Umbilical cord (tissue), 2 donors: ENCODE data around the gene AFG3L2.

DNA sequence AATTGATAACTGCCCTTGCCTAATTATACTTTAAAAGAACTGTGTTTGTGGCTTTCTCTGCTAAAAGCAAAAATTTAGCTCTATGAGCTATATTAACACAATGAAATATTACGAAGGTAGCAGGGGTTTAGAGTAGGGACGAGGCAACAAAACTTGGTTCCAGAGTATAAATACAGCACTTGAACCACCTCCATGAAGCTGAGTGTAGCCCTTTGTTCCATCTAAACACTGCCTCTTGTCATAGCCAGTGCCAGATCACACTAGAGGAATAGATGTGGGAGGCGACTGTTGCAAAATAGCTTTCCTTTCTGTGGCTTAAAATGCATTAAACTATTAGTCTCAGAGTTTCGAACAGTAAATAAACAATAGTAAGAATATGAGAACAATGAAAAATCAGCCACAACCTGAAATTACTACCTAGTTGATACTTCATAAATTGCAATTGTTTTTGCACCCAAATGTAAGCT lies 29.8 kb downstream of the PIEZO2 start:
- RAMPAGE, long total RNA: no peak

- RAMPAGE, long total RNA: no peak
Measured at GRCh38 chr18:11674025-11674280, 15.1 kb upstream of the GNAL start.

DNA sequence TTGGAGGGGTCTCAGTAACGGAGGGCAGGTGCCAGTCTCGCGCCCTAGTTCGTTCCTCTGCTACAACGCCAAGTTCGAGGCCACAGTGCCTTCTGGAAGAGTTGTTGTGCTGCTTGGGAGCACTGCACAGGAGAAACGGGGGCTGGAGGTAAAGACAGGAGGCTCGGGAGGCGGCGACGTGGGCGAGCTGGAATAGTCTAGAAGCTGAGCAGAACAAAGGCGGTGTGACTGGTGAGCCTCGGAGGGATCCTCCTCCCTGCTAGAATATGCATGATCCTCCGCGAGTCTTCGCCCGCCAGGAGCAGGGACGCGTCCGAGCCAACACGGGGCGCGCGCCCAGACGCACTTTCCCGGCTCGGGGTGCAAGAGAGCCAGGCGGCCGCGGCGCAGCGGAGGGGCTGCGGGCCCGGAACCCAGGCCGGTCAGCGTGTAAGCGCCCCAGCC lies 62.2 kb downstream of the GNAL start:
- RAMPAGE, long total RNA: no peak

DNA sequence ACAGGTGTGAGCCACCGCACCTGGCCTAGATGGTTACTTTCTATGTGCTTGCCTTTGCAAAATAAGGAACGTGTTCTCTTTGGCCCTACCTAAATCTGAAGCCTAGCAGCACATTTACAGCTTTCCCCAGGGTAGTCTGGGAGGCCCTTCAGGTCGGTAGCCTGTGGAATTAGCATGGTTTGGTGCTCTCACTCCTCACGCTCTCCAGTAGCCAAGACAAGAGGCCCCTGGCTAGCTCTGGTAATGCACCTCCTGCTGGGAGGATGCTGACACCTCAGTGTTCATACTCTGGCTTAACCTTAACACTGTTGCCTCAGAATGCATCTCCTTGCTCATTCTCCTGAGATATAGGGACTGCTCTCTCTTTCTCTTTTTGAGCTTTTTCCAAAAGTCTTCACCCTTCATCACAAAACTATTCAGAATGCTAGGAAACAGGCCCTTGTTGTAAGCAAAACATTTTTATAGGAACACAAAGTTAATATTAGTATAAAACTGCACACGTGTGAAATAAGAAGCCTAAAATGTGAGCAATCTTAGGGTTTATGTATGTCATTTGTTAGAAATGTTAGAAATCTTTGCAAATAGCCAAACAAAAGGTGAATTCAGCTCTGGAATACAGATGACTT lies 17.3 kb upstream of the IMPA2 start:
- RAMPAGE, long total RNA: no peak

- RAMPAGE, long total RNA: no peak
Measured at GRCh38 chr18:11983045-11983332, 1.7 kb downstream of the IMPA2 start.

DNA sequence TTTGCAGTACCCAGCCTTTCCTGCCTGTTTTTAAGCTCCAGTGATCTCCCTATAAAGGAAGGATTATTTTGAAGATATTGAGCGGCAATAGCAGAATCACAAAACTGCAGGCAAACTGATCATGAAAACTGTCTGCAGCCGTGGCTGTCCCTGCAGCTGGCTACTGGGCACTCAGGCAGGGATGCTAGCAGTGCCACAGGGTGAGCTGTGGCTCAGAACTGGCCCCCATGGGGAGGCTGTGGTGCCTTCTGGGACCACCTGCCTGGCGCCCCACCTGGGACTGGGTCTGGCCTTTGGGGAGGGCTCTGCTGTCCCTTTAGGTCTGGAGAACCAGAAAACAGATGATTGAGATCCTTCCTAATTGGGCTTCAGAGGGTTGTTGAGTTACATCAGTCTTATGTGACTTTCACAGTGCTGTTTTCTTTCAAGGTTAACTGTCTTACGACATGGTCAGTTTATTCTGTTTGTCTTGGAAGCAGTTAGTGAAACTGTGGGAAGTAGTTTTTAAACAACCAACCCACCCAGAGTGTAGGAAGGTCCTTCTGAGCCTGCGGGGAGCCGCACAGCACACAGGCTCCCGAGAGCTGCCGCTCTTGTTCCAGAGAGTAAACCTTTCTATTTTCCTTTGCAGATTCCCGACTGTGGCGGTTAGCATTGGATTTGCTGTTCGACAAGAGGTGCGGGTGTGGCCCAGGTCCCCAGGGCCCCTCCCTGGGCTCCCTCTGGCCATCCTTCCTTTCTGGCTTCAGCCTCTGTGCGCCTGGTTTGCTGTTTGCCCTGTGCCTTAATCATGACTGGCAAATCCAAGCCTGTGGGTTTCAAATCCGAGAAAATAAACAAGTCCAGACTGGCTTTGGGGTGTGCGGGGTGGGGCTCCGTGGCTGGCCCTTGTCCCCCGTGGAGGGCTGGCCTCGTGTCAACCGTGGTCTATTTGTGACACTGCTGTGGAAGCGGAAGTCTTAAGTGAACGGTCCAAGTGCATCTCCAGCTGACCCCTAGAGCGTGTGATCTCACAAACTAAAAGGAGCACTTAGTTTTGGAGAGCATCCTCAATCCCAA lies 30.6 kb downstream of the IMPA2 start:
- RAMPAGE, long total RNA: no peak

- RAMPAGE, long total RNA: no peak
Measured at GRCh38 chr18:12152077-12152324, 58.4 kb downstream of the ANKRD62 start.

- RAMPAGE, long total RNA: no peak
Measured at GRCh38 chr18:12315379-12316555, 7.7 kb downstream of the TUBB6 start.

- RAMPAGE, long total RNA: no peak
Measured at GRCh38 chr18:12376501-12377367, at the start of gene AFG3L2. Gene AFG3L2, minus strand, starts transcription at chr18:12377227.

DNA sequence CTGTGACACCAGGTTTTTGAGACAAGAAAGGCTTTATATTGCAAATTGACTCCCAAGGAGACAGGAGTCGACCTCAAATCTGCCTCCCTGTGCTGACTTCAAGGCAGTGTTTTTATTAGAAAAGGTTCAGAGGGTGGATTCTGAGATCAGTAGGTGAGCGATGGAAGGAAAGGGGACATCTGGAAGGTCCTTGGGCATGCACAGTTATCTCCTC lies 10.4 kb downstream of the PSMG2 start:
- RAMPAGE, long total RNA: no peak

DNA sequence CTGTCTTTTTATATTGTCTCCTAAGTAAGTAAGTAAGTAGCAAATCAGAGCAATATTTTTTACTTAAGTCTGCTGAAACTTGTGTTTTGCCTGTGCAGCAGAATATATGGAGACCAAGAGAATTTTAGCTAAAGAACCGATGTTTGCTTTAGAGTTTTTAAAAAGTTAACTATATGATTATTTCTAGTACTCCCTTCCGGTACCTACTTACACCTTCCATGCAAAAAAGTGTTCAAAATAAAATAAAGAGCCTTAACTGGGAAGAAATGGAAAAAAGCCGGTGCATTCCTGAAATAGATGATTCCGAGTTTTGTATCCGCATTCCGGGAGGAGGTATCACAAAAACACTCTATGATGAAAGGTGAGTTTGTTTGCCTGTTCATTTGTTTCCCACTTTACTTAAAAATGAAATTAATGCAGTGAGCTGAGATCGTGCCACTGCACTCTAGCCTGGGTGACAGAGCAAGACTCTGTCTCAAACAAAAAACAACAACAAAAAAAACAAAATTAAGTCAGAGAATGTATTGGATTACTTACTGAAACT lies 17.6 kb downstream of the PSMG2 start:
- RAMPAGE, long total RNA: no peak

GRCh38 chr18:12990598-12991201 lies 462 bp upstream of the CEP192 start:
- RAMPAGE, long total RNA: no peak

GRCh38 chr18:12992559-12993214 lies 1.5 kb downstream of the CEP192 start:
- RAMPAGE, long total RNA: no peak

DNA sequence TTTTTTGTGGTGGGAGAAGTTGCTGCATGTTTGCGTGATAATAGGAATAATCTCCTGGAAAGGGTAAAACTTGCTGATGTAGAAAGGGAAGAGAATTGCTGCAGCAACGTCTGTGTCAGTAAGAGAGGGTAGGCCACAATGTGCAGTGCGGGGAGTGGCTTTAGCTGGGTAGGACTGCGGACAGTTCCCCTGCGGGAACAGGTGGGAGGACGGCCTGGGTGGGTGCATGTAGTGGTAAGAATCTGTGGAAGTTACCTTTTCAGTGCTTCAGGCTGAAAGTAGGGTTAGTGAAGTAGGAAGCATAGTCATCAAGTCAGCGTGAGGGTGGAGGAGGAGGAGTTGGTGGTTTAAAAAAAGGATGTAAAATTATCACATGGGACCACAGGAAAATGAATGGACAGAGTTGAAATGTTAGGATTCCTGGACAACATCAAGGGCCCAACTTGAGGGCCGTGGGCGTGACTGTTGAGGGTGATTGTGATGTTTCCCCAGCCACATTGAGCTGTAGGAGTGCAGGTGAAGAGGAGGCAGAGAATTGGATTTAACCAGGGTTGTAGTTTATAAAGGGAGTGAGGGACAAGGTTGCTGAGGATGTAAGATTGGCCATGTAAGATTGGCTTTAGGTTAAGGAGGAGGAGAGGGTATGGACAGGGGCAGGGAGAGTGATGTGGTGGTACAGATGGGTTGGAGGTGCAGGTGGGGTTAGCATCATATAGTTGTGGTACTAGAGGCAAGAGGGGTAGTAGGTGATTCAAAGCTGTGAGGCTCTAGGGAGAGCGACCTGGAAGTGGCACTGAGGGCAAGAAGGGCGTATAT lies 13.4 kb downstream of the CEP192 start:
- RAMPAGE, long total RNA: no peak

- RAMPAGE, long total RNA: no peak
Measured at GRCh38 chr18:13338208-13338859, 119.8 kb downstream of the LDLRAD4 start.

DNA sequence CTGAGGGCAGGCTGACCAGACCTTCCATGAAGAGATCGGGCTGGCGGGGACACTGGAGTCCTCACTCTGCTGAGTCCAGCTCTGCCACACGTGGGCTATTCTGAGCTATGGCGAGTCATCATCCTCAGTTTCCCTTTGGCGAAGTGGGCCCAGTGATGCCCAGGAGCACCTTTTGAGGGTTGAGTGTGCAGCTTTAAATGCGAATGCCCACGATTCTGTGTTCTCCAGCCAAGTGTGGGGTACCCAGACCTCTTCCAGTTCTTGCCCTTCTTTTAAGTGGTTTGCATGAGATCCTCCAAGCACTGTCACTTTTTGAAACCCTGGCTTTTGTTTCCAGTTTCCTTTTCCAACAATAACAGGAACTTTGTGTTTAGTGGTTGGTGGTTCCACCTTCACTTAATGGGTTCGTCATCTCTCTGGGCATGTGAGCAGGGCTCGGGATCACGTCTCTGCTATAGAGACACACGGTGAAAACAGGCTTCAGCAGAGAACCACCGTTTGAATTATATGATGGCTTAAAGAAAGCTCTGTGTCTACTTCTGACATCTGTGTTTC lies 197.6 kb downstream of the LDLRAD4 start:
- RAMPAGE, long total RNA: no peak

- RAMPAGE, long total RNA: no peak
Measured at GRCh38 chr18:13425578-13426145, 207.1 kb downstream of the LDLRAD4 start.

DNA sequence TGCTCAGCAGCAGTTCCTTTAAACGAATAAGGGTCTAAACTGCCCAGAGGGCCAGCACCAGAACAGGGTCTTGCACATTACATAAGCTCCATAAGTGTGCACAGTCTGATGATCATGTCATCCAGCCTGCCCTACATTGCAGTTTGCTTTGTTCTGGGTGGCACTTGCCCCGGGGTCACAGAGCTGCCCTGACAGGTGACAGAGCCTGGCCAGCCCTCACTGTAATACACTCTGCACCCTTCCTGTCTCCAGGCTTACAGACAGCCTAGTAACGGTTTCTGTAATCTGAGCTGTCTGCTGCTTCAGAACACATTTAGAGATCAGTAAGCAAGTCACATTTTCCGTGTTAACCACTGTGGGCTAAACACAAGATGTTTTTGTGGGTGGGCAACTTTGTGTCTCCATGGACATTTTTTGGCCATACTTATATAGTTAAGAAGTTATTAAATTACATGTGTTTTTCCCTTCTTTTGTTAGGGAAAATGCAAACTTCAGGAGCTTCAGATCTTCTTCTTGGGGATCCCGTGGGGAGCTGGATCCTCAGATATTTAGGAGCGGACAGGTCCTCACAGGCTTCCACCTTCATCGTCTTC lies 213.2 kb downstream of the FAM210A start:
- RAMPAGE, long total RNA: no peak

DNA sequence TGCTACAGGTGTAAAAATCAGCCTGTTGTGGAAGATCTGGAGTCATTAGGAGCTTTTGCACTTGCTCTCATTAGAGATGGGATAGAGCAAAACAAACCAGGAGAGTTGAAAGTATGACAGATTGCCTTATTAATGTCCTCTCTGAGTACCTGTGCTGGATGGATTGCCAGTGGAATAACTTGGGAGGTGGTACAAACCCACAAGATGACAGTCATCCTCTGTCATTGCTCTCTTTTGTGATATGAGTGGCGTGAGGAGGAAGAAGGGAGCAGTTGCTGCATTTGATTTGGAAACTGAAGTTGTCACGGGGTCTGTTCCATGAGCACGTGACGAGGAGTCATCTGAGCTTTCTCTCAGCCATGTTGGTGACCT lies 205.0 kb downstream of the FAM210A start:
- RAMPAGE, long total RNA: no peak

DNA sequence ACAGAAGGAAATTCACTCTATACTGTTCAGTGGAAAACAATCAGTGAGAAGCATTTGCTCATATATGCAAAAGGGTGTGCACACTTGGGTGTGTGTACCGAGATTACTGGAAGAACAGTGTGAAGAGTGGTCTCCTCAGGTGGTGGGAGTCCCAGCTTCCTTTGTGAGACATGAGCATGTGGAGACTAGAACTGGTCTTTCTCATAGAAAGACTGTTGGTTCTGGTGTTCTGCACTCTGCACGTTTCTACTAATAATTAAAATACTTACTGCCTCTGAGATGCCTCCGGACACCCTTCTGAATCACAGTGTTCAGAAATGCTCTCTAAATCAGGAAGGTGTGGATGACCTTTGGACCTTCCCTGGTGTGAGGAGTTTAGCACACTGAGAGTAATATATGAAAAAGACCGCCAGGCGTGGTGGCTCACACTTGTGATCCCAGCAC lies 185.0 kb downstream of the FAM210A start:
- RAMPAGE, long total RNA: no peak